ENCODE results near the genes GAMT, RPS15 and REEP6.

GRCh38 chr19:1041587-1042873 is 2.1 kb downstream of the ABCA7 start:
- RRBS: 40% methylated on average over 8 of the region's 57 CpGs
CAGE:
- cytosol, long polyA plus RNA: no peak
- long polyA plus RNA: no peak
- nucleus, long polyA plus RNA: no peak

DNA sequence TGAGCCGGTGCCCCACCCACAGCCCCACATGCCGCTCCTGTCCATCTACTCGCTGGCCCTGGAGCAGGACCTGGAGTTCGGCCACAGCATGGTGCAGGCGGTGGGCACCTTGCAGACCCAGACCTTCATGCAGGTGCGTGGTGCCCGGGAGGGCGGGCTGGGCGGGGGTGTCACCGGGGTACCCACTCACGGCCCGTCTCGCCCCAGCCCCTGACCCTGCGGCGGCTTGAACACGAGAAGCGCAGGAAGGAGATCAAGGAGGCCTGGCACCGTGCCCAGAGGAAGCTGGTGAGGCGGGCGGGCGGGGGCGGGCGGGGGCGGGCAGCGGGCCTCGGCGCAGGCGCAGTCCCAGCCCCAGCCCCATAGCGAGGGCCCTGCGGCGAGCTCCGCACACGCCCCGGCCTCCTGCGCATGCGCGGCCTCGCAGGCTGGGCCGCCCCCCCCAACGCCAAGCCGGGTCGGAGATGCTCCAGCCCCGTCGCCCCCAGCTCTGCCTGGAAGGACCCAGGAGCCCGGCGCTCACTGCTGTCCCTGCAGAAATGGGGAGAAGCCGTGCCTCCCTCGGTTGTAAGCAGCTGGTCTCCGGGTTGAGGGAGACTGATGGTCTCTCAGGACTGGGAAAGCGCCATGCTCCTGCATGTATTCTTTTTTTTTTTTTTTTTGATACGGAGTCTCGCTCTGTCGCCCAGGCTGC is 7.8 kb downstream of the ARHGAP45 start:
- RRBS: 83% methylated on average over 16 of the region's 53 CpGs
CAGE:
- cytosol, long polyA plus RNA: no peak
- long polyA plus RNA: no peak
- nucleus, long polyA plus RNA: no peak

DNA sequence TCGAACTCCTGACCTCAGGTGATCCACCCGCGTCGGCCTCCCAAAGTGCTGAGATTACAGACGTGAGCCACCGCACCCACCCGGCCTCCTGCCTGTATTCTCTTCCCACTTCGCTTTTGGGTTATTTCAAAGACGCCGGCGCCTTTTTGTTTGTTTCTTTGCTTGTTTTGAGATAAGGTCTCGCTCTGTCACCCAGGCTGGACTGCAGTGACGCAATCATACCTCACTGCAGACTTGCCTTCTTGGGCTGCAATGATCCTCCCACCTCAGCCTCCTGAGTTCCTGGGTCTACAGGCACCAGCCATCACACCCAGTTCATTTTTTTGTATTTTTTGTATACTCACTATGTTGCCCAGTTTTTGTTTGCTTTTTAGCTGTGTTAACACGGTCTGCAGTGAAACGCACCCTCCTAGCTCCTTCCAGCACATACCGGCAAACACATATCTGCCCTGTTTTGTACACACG is 8.5 kb downstream of the ARHGAP45 start:
- RRBS: 56% methylated on average over 3 of the region's 17 CpGs
CAGE:
- cytosol, long polyA plus RNA: no peak
- long polyA plus RNA: no peak
- nucleus, long polyA plus RNA: no peak

DNA sequence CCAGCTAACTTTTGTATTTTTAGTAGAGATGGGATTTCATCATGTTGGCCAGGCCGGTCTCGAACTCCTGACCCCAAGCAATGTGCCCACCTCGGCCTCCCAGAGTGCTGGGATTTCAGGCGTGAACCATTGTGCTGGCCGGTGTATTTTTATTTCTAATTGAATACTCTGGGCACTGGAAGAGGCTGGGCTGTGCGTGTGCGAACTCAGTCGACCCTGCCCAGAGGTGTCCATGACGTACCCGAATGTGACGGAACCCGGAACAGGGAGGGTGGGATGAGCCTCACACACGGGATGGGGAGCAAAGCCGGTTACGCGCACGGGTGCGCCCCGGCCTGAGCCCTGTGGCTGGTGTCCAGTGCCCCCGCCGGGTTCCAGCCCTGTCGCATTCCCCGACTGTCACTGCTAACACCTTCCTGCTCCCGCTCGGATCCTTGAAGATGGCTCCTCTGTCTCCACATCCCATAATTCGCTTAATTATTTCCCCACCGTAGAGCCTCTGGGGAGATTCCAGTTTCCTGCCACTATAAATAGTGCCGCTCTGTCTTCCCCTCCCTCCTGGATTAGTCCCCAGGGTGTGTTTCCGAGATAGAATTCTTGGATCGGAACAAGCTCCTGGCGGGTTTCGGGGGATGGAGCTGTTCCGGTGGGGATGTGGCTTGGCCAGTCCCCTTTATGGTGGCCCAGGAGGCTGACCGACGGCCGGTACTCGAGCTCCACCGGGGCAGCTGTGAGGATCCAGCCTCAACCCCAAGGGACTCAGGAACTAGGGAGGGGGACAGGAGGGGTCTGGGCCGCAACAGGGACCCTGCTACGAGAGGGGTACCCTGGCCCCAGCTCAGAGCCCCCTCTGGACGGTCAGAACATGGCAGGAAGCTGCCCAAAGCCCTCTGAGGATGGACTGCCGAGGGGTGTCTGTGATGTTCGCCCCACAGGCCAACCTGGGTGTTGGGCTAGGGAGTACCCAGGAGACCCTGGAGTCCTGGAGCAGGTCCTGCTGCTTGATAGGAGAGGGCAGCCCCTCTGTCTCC is 21.9 kb downstream of the SBNO2 start:
- RRBS: 88% methylated on average over 9 of the region's 43 CpGs
CAGE:
- cytosol, long polyA plus RNA: no peak
- long polyA plus RNA: no peak
- nucleus, long polyA plus RNA: no peak

- RRBS: 75% methylated on average over 10 of the region's 57 CpGs
CAGE:
- cytosol, long polyA plus RNA: no peak
- long polyA plus RNA: no peak
- nucleus, long polyA plus RNA: no peak
Observed at GRCh38 chr19:1169675-1170764, 4.0 kb downstream of the SBNO2 start.

DNA sequence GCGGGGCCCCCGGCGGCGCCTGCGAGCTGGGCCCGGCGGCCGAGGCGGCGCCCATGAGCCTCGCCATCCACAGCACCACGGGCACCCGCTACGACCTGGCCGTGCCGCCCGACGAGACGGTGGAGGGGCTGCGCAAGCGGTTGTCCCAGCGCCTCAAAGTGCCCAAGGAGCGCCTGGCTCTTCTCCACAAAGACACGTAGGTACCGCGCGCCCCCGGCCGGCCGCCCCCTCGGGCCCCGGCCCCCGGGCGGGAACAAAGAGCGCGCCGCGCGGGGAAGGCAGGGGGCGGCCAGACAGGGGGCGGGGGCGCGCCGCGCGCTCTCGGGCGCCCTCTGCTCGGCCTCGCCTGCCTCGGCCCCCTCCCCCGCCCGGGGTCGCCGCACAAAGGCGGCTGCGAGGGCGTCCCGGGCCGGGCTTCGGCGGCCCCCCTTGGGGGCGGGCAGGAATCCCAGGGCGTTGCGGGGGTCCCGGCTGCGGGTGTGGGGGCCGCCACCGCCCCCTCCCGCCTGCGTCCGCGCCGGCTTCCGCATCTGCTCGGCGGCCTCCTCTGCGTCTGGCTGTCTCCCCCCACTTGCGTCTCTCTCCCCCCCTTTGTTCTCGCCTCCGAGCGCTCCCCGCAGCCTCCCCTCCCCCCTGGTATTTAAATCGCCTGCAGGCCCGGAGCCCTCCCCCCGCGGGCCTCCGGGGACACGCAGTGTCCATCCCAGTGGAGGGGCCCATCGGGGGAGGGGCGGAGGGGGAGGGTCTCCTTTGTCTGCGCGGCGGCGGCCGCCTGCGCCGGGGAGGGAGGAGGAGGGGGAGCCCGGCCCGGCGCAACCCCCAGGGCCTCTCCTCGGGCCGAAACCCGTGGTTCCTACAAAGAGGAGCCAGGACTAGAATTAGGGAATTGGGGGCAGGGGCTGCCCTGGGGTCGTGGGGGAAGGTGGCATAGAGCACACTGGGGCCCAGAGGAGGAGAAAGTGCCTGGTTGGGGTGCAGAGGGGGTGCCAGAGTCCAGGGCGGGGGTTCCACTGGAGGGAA is 2.3 kb downstream of the MIDN start:
- RRBS: under 1% methylated on average over 31 of the region's 106 CpGs
CAGE:
- cytosol, long polyA plus RNA: no peak
- long polyA plus RNA: no peak
- nucleus, long polyA plus RNA: no peak

GRCh38 chr19:1252015-1252438 is 3.6 kb downstream of the MIDN start:
- RRBS: no CpG with 5 or more reads among the region's 17 CpGs
CAGE:
- cytosol, long polyA plus RNA: no peak
- long polyA plus RNA: no peak
- nucleus, long polyA plus RNA: no peak

DNA sequence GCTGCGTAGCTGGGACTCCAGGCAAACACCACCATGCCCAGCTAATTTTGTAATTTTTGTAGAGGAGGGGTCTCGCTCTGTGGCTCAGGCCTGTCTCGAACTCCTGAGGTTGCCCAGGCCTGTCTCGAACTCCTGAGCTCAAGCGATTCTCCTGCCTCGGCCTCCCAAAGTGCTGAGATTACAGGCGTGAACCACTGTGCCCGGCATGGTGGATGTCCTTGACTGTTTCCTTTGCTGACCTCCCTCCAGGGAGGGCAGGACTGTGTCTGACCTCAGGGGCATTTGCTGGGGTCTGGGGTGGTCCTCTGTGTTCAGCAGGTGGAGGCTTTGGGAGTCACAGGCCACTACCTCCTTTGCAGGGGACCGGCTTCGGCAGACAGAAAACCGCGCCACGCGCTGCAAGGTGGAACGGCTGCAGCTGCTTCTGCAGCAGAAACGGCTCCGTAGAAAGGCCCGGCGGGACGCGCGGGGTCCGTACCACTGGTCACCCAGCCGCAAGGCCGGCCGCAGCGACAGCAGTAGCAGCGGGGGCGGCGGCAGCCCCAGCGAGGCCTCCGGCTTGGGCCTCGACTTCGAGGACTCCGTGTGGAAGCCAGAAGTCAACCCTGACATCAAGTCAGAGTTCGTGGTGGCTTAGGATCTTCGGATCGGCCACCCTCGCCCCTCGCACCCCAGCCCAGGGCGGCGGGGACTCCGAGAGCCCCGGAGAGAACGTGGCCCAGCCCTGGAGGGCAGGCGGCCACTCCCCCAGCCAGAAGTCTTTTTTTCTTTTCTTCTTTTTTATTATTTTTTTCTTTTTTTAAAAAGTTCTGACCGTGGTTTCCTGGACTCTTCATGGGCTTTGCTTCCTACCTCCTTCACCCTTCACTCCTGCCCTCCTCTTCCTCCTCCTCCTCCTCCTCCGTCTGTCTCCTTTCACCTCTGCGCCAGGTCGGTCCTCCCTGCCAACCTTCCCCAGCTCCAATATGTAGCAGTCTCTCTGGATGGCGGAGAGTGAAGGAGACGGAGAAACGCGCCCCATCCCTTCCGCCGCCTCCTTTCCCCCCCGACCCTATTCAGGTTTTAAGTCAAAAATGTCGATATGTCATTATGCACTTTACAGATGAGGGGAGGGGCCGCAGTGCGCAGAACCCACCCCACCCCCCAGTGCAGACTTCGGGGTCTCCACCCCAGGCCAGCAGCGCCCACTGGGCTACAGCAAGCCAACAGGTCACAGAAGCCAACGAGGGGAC is 8.7 kb downstream of the MIDN start:
- RRBS: 86% methylated on average over 23 of the region's 63 CpGs
CAGE:
- cytosol, long polyA plus RNA: start-site peak on the plus strand centred at position 745 of the sequence, 32 bp wide, 247 and 276 reads in 2 replicates
- long polyA plus RNA: start-site peak on the plus strand centred at position 742 of the sequence, 29 bp wide, 271 and 216 reads in 2 replicates
- nucleus, long polyA plus RNA: start-site peak on the plus strand centred at position 743 of the sequence, 30 bp wide, 381 and 323 reads in 2 replicates

DNA sequence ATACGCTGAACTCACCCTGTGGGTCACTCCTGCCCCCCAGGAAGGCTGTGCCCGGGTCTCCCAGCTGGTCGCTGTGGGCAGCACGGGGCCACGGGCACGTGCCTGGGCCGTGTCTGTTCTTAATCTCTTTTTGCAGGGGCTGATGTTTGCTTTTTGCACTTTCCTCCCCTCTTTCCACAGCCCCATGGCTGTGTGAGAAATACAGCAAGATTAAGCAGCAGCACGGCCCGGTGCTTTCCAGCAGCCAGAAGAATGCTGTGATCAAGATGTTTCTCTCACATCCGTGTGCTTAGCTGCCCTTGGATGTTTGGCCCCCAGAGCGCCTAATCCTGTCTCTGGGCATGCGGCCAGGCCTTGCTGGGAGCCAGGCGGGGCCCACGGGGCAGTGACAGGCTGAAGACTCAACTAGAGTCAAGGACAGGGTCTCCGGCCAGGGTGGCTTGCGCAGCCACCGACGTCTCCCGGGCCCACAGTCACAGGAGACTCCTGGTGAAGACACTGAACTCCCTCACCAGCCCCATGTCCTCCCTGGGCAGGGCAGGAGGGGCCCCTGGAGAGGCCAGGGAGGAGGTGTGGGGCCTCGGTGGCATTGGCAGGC is 10.3 kb upstream of the NDUFS7 start:
- RRBS: no CpG with 5 or more reads among the region's 20 CpGs
CAGE:
- cytosol, long polyA plus RNA: no peak
- long polyA plus RNA: no peak
- nucleus, long polyA plus RNA: no peak

DNA sequence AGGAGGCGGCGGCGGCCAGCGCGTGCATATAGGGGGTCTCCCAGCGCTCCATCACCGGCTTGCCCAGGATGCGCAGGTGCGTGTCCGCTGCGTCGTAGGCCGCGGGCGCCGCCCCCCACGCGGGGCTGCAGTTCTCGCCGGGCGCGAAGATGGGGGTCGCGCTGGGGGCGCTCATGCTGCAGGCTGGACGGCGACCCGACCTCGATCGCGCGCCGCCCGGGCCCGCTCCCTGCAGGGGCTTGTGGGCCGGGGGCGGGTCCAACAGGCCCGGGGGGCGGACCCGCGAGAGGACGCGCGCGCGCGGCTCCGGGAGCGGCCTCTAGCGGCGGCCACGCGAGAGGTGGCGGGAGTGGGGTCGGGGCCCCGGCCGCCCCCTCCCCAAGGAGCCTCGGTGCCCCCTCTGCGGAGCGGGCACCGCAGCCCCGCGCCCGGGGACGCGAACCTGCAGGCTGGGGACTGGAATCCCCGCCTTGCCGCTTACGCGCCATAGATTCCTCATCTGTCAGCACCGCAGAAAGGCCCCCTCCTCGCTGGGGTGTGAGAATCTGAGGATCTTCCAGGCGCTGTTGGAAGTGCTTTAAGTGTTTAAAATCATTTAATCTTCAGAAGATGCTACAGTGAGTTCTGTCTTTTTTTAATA is at the start of gene GAMT:
TSS of gene GAMT (minus strand) at position 241 of the 640 bp plus-strand sequence.
- RRBS: 2% methylated on average over 56 of the region's 73 CpGs
CAGE:
- cytosol, long polyA plus RNA: no peak
- long polyA plus RNA: no peak
- nucleus, long polyA plus RNA: no peak

DNA sequence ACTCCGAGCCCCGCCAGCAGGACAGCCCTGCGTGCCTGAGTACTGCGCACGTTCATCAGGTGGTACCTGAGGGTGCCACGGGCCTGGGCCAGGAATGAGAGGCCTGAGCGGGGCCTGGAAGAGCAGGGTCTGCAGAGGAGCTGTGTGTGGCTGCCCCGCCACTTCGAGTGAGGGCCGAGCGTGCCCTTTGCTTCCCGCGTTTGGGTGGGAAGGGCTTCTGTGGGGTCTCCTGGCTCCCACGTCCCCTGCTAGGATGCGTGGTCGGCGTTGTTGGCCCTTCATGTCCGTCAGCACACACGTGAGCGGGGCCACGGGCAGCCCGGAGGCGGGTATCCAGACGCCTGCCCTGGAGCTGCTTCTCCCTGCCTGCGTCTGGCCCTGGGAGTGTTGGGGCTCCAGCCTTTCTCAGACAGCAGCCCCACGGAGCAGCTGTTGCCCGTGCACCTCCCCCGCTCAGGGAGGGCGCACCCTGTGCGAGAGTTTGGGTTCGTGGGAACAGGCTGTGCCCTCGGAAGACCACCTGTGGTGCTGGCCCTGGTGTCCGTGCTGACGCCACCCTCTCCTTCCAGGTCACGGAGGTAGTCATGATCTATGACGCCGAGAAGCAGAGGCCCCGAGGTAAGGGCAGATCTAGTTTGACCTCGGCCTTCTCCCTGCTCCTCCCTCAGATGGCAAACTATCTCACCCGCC is 14.5 kb downstream of the DAZAP1 start:
- RRBS: no CpG with 5 or more reads among the region's 40 CpGs
CAGE:
- cytosol, long polyA plus RNA: no peak
- long polyA plus RNA: no peak
- nucleus, long polyA plus RNA: no peak

- RRBS: 94% methylated on average over 4 of the region's 33 CpGs
CAGE:
- cytosol, long polyA plus RNA: no peak
- long polyA plus RNA: no peak
- nucleus, long polyA plus RNA: no peak
Observed at GRCh38 chr19:1426469-1427497, 11.4 kb upstream of the RPS15 start.

GRCh38 chr19:1433465-1433883 is 4.7 kb upstream of the RPS15 start:
- RRBS: 94% methylated on average over 5 of the region's 22 CpGs
CAGE:
- cytosol, long polyA plus RNA: no peak
- long polyA plus RNA: no peak
- nucleus, long polyA plus RNA: no peak

DNA sequence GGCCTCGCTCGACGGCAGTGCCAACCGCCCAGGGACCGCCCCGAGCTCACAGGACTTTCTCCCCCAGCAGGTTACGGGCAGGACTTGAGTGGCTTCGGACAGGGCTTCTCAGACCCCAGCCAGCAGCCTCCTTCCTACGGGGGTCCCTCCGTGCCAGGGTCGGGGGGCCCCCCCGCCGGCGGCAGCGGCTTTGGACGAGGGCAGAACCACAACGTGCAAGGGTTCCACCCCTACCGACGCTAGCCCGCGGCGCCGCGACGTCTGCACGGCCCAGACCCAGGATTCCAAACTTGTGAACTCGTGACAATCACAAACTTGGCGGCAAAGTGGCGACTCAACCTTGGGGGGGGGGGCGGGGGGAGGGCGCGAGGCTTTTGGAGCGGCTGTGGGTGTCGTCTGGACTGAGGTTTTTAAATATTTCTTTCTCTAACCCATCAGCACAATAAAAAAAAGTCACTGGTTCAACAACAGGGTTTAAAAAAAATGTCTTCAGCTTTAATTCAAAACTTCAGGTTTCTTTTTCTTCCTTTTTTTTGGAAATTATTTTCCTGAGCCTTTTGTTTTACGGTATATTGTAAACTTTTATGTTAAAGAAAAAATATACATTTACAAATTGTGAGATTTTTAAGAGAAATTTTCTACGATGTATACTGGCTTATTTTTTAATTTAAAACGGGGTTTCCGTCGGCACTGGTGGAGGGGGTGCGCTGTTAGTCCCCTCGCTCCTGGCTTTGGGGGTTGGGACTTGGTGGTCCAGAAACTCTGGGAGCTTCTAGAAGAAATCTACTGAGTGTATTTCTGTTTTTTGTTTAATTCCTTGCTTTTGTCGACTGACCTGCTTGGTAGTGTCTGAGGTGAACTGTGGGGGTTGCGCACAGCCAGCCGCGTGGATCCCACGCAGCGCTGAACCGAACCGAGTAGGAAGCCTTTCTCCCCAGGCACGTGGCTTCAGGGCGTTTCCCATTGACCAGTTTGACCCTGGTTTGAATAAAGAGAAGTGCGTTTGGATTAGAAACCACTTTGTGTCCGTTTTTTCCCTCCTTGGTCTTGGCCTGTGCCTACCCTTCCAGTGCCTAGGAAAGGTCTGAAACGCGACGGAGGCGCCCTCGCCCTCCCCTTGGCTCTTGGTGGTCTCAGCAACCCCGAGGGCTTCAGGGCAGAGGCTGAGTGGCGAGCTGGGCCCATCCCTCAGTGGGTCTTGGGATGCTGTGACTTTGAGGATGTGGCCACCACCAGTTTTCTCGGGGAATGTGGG is 3.1 kb upstream of the RPS15 start:
- RRBS: no CpG with 5 or more reads among the region's 61 CpGs
CAGE:
- cytosol, long polyA plus RNA: no peak
- long polyA plus RNA: no peak
- nucleus, long polyA plus RNA: no peak

GRCh38 chr19:1438318-1439351 is at the start of gene RPS15:
Gene RPS15 (plus strand): TSS chr19:1438396.
- RRBS: under 1% methylated on average over 31 of the region's 104 CpGs
CAGE:
- cytosol, long polyA plus RNA: start-site peak on the plus strand at chr19:1438366-1438425, 6,462 and 6,446 reads in 2 replicates
- long polyA plus RNA: start-site peak on the plus strand at chr19:1438366-1438423, 6,975 and 5,615 reads in 2 replicates
- nucleus, long polyA plus RNA: start-site peak on the plus strand at chr19:1438364-1438423, 859 and 1,377 reads in 2 replicates

DNA sequence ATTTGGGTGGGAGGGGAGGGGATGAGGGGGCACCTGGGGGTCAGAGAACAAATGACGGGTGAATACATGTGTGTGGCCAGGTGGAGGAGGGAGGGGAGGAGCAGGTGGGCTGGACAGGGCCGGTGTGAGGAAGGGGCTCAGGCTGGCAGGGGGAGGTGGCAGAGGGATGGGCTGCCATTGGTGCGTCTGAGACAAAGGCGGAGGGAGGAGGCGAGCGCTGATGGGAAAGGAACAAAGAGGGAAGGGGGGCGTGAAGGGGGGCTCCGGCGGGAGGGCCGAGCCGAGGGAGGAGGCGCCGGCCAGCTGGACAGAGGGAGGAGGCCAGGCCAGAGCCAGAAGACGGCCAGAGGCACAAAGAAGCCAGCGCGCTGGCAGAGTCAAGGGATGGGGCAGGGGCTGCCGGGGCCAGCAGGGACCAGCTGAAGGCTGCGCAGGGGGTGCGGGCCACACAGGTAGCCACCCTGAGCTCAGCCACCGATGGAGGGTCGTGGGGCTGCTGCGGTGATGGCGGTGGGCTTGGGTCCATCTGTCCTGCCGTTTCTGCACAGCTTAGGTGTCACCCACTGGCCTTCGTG is 2.0 kb downstream of the APC2 start:
- RRBS: 19% methylated on average over 3 of the region's 25 CpGs
CAGE:
- cytosol, long polyA plus RNA: no peak
- long polyA plus RNA: no peak
- nucleus, long polyA plus RNA: no peak

DNA sequence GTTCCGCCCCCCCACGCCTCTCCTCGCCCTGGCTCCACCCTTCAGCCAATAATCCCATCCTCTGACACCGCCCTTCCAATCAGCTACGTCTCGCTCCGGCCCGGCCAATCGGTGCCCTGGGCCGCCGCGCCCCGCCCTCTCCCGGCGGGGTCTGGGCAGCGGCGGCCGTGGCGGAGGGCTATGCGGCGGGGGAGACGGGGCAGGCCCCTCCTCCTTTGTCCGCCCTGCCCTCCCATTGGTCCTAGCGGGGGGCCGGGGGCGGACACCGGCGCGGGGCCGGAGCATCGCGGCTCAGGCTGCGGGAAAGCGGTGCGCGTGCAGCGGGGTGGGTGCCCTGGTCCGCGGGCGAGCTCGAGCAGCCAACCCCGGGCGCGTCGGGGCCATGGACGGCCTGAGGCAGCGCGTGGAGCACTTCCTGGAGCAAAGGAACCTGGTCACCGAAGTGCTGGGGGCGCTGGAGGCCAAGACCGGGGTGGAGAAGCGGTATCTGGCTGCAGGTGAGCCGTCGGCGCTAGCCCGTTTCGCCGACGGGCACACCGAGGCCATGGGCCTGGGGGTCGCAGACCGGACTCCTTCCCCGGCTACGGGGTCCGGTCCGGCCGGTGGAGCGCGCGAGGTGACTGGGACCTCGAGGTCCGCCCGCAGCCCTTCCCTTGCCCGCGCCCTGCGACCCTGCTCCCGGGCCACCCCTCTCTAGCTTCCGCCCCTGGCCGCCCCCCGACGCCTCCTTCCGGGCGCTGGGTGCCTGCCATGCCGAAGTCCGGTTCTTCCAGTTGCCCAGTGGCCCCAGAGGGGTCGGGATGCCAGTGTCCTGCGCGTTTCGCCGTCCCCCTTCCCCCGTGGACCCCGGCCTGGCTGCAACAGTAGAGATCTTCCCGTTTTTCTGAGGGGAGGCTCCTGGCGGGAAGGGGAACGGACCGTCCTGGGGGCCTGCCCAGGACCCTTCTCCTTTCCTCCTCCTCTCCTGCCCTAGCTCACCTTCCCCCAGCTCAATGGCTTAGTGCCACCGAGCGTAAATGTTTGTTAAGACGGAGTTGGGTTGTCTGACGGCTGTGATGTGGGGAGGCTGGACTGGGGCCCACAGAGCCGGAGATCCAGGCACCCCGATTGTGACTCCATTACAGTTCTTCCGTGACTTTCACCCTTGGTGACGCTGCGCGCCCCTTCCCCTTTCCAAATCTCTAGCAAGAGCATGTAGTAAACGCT is at the start of gene REEP6:
TSS of gene REEP6 (plus strand) at position 294 of the 1,206 bp plus-strand sequence.
- RRBS: 4% methylated on average over 57 of the region's 107 CpGs
CAGE:
- cytosol, long polyA plus RNA: no peak
- long polyA plus RNA: no peak
- nucleus, long polyA plus RNA: no peak

DNA sequence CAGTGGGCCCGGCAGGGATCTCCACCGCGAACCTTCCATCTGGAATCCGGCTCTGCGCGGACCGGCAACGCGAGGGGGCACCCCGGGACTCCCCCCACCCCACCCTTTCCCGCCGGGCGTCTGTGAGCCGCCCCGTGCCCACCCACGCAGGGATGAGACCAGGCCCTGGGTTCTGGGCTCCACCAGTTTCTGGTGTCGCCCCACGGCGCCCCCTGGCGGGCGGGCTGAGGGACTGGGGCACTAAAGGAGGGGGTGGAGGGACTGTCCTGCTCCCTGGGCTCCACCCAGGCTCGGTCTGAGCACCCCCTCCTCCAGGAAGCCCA is 956 bp upstream of the ADAMTSL5 start:
- RRBS: 29% methylated on average over 2 of the region's 22 CpGs
CAGE:
- cytosol, long polyA plus RNA: no peak
- long polyA plus RNA: no peak
- nucleus, long polyA plus RNA: no peak

DNA sequence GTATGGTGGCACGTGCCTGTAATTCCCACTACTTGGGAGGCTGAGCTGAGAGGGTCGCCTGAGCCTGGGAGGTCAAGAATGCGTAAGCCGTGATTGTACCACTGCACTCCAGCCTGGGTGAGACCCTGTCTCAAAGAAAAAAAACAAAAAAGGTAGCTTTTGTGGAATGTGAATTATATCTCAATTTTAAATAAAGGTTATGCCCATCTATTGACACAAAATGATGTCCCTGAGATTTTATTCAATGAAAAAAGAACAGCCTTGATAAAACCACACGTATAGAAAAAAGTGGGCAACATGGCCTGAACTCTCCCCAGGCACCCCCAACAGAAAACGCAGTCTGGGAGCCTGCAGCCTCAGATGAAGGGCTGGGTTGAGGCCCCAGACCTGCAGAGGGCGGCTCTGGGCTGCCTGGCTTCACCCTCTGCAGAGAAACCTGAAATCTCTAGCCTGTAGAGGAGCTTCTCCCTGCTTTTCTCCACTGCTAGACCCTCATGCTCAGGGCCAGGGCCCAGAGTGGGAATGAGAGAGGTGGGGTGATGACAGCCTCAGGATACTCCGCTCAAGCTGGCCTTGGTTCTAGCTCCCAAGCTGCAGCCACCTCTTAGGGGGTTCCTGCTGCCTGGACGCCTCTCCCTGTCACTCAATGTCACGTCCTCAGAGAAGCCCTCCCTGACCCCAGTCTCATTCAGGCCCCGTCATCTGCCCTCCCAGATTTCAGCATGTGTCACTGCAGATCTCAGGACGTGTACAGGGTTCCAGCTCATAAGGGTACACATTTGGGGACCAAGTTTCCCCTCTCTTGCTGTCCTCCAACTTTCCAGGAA is 2.0 kb downstream of the MBD3 start:
- RRBS: no CpG with 5 or more reads among the region's 12 CpGs
CAGE:
- cytosol, long polyA plus RNA: no peak
- long polyA plus RNA: no peak
- nucleus, long polyA plus RNA: no peak

DNA sequence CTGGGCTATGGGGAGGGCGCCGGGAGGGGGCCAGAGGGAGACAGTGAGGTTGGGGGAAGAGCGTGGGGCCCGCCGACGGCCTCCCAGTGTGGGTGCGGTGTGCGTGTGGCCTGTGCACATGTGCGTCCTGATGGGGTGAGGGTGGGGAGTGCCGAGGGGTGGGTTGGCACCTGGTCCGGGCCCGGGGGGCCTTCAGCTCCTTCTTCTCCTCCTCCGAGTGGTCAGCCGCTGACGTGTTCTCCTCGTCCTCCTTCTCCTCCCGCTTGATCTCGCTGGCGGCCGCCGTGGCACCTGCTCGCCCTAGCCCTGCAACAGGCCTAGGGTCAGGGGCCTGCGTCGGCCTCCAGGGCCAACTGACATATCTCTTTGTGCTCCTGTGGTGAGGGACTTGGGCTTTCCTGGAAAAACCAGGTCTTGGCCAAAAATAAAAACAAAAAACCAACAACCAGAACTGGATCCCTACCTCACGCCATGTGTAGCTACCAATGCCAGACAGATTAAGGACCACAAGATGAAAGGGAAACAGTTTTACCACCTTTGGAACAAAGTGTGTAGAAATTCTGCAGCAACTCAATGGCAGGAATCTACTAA is 10.3 kb upstream of the UQCR11 start:
- RRBS: 96% methylated on average over 2 of the region's 25 CpGs
CAGE:
- cytosol, long polyA plus RNA: no peak
- long polyA plus RNA: no peak
- nucleus, long polyA plus RNA: no peak